ENCODE results near the gene FBXO31.

GRCh38 chr16:86454997-86455565, 55.2 kb upstream of the FOXF1 start:
- PRO-cap, result no peak

- PRO-cap, result no peak
Observed at GRCh38 chr16:86493741-86494512, 16.4 kb upstream of the FOXF1 start.

DNA sequence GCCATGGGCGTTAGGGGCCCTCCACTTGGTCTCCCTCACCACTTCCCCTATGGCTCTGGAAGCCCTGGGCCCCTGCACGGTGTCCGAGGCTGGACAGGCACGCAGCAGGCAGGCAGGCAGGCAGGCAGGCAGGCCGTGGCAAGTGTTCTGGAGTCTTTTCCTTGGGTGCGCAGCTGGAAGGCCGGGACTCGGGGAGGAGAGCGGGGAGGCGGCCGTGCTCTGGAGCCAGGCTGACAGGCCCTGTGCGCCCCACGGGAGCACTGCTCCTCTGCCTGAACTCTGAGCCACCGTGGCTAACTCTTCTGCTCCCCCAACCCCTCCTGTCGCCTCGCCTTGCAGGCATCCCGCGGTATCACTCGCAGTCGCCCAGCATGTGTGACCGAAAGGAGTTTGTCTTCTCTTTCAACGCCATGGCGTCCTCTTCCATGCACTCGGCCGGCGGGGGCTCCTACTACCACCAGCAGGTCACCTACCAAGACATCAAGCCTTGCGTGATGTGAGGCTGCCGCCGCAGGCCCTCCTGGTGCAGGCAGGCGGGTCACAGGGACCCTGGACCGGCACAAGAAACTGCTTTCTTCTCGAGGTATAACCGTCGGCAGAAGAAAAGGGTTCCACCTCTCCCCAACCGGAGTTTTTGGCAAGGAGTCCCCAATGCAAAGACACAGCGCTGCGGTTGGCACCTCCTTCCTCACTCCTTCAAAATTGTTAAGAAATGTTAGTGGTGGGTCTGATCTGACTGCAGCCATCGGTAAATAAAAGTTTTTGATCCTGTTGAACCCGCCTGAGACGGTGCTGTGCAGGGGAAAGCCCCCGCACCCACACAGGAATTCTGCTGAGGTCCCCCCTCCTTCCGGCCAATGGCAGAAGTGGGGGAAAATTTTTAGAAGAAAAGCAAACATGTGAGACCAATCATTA, 2.5 kb downstream of the FOXF1 start:
- PRO-cap, result no peak

DNA sequence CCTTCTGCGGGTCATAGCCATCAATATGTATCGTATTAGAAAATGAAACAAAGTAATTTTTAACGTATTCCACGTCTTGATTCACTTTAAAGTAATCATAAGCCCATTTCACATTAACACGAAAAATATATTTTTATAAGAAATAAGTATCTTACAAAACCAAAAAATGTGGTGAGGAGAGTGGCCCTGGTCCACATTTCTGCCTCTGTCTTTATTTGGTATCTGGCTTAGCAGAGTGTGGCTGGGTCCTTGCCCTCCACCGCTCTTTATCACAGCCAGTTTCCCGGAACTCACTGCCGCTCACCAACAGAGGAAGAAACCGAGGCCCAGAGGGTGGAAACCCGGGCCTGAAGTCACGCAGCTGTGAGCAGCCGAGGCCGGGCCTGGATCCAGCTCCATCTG, 176.9 kb downstream of the FOXL1 start:
- PRO-cap, result no peak

- PRO-cap, result no peak
Observed at GRCh38 chr16:87201171-87201422, 116.1 kb downstream of the C16orf95 start.

DNA sequence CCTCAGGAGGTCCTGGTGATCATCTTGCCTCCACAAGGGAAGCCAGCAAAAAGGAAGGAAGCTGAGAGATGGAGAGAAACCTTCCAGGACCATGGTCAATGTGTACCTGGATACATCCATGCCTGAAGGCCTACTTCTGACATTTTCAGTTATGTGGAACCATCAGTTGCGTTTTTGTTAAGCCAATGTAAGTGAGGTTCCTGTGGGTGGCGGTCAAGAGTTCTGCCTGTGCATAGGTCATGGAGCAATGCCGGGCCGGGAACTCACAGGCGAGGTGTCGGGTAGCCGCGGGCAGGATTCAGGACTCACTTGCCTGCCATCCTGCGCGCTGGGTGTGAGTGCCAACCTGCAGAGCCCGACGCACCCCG, 430 bp downstream of the C16orf95 start:
- PRO-cap, result unidirectional peak, plus-strand start at position 240 of the sequence; unidirectional peak, plus-strand start at position 308 of the sequence; bidirectional peak, plus-strand start outside the sequence, minus-strand start at position 336 of the sequence

GRCh38 chr16:87359956-87360592, 23.5 kb downstream of the FBXO31 start:
- PRO-cap, result no peak

DNA sequence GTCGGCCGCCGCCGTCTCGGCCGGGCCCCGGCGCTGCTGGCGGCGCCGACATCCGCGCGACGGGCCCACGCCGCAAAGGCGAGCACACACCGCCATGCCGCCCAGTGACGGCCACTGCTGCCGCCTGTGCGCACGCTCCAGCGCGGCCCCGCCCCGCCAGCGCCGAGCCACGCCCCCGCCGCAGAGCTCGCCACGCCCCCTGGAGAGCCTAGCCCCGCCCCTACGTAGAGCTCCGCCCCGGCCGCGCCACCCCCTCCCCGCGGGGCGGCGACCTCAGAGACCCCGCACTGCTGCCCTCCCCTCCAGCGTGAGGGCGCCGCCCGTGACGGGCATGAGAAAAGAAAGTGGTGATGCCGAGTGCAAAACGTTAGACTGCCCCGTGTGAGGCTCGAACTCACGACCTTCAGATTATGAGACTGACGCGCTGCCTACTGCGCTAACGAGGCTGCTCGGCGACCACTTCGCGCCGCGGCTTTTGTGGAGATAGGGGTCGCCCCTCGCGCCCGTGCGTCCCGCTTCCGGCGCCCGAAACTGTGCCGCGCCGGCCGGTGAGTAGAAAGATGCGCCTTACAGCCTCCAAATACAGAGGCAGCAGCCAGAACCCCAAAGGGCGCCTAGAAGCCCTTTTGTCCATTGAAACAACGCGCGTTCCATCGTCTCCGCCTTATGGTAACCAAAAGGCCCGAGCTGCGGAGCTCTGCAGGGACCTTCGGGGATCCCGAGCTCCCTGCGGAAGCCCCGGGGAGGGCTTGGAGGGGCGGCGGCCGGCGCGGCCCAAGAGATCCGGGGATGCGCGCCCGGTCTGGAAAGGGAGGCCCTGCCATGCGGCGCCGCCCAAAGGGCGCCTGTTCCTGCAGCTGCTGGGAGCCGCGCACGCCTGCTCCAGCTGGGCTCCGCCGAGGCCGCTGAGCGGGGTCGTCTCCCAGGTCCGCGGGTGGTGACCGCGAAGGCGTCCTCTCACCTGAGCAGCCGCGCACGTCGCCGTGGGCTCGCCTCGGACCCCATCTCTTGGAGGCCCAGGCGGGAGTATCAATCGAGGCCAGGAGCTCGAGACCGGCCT, at the start of gene FBXO31:
TSS of gene FBXO31 (minus strand) at position 128 of the 1,060 bp plus-strand sequence.
- PRO-cap, result bidirectional peak, plus-strand start at position 301 of the sequence, minus-strand start at position 106 of the sequence; bidirectional peak, plus-strand start at position 570 of the sequence, minus-strand start at position 402 of the sequence; bidirectional peak, plus-strand start at position 848 of the sequence, minus-strand start at position 888 of the sequence

- PRO-cap, result no peak
Observed at GRCh38 chr16:87412241-87413417, 20.5 kb downstream of the MAP1LC3B start.

DNA sequence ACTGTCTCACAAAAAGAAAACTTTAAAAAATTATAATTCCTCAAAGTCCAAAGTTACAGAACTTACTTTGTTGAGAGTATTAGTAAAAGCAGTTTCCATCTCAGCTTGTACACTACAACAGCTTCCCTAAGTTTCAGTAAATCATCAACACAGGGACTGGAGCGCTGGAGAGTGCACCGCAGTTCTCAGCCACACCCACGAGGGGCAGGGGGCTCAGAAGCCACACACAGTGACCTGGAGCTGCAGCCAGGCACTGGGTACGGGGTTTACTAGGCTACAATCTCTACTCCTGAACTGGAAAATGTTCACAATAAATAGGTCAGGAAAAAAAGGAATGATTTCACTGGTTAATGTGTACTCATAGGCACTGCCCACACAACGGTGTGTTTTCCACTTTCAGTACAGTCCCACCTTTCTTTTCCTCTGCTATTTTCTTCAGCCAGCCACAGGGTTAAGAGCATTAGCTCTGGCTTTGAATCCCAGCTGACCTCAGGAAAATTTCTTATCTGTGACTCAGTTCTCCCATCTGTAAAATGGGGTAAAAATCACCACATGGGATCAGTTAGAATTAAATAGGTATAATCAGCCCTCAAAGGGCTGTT, 35.8 kb downstream of the ZCCHC14 start:
- PRO-cap, result no peak

- PRO-cap, result no peak
Observed at GRCh38 chr16:87551438-87551917, 50.8 kb upstream of the JPH3 start.

DNA sequence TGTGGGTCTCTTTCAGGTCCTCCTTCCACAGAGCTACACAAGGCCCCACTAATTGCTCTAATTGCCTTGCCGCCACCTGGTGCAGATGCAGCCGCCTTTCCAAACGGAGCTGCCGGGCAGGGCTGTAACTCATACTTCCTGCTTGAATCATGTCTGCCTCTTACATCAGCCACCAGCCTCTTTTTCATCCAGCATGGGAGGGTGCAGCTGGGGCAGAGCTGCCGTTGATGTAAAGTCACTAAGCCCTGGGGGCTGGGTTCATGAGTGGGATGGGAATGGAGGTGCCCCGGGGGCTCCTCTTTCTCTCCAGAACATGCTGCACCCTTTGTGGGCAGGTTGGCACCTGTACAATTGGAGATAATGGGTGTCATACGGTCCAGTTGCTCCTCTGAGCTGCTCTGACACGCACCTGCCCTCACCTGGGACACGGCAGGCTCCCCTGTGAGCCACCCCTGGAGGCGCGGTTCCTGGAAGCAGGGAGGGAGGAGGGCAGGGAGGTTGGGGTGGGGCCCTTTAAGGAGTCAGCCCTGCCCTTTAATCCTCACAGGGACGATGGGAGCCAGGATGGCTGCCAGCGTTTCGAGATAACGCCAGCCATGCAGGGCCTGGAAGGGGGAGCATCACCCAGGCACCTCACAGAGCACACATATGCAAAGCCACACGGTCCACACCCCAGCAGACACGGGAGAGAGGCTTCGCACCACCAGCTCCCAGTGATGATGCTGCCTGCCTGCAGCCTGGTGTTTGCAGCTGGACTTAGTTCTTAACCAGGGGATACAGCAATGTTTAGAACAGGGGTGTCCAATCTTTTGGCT, 41.2 kb upstream of the KLHDC4 start:
- PRO-cap, result bidirectional peak, plus-strand start at position 238 of the sequence, minus-strand start at position 155 of the sequence; bidirectional peak, plus-strand start at position 759 of the sequence, minus-strand start at position 650 of the sequence

DNA sequence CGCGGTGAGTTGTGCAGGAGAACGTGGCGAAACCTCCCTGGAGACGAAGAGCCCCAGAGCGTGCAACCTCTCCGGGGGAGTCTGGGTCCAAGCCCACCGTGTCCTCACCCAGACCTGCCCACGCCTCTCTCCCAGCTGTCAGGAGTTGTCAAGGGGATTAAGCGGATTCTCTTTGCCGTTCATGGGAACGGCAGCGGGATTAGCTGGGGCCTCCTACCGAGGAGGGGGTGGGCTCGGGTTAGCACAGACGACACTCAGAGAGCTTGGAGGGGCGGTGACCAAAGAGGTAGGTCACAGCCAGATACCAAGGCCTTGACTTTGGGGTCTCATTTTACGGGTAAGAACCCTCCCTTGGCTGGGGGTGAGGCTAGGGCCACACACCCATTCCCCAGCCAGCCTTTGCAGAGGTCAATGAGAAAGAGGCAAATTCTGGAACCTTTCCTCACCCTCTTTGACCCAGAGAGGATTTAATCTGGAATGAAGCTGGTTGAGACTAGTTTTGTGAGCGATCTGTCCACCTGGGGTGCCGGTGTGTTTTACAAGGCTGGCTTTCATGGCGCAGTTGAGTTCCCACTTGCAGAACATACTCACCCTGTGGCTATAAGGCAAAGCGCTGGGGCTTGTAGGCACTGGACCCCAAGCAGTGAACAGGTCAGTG, 46.5 kb downstream of the SLC7A5 start:
- PRO-cap, result no peak

GRCh38 chr16:87831717-87832362, 37.5 kb downstream of the SLC7A5 start:
- PRO-cap, result no peak

GRCh38 chr16:87841472-87842356, 27.6 kb downstream of the SLC7A5 start:
- PRO-cap, result no peak

GRCh38 chr16:87846909-87847325, 22.4 kb downstream of the SLC7A5 start:
- PRO-cap, result no peak

DNA sequence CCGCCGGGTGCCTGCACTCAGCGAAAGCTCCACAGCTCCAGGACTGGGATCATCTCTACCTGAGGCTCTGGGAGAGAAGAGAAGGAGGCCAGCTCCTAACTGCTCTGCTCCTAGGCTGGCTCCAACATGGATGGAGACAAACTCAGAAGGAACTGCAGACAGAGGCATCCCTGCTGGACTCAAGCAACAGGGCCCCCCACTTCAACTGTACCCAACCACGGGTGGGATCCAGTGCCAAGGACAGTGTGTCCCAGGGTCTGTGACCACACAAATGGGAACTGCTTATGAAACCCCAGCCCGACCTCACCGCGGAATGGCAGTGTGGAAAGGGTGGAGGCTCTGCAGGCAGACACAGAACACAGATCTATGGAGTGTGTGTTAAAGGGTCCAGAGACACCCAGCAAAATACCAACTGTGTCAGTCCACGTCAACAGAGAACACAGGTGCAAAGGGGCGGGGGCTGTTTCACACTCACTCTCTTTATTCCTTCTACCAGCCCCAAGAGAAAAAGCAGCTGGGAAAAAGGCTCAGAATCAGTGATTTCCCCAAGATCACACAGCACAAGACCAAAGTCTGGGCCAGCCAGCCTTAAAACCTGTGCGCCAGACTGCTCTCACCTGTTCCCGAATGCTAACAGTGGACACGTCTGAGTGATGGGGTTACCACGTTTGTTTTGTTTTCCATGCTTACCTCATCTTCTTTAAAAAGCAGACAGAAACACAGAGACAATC, 18.6 kb downstream of the SLC7A5 start:
- PRO-cap, result no peak

DNA sequence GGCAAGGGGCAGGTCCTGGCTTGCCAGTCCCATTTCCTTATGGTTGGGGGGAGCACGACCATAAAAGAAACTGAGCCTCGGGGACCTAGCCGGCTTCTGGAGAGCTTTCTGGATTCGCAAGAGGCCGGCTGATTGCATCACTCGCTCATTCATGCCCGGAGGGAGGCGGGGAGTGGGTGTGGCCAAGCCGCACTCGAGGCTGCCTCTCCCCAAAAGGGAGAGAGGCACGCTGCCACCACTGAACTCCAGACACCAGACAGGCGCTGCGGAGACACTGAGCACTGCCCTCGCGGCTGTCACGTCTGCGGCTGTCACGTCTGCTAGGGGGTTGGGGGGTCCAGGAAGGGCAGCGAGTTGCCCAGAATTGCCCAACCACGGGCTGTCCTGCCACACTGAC, 15.7 kb downstream of the SLC7A5 start:
- PRO-cap, result bidirectional peak, plus-strand start at position 269 of the sequence, minus-strand start at position 267 of the sequence

DNA sequence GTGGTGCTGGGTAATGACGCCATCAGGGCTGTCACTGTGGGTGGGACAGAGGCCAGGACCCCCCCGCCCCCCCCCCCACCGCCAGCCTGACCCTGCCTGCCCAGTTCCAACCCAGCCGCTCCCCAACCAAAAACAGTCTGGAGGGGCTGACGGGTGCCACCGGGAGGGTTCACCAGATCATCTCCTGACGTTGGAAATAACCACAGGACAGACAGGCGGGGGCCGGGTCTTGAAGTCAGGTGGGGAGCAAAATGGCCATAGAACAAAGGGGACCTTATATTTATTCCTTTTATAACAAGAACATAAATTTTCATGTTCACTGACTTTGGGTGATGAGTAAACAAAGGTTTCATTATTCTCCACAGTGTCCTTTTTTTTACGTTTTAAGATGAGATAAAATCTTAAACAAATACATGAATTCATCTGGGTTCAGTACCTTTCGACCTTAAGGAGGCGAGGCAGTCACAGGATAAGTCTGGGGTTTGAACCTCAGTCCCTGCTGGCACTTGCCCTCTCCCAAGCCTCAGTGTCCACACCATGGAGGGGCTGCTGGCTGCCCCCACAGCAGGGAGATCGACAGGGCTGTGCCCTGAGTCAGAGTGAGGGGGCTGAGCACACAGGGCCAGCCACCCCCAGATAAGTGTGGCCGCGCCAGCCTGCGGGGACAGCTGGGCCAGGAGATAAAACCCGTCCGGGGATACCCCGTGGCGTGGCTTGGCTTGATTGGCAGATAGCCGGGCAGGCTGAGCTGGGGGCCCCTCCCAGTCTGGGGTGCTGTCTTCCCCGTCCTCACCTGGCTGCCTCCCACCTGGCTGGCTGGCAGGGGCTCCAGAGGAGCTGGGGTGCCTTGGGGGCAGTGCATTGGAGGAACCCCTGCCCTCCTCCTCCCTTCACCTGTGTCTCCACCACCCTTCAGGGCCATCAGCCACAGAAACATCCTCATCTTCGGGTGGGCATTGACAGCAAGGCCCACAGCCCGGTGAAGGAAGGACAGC, 15.0 kb downstream of the SLC7A5 start:
- PRO-cap, result no peak

DNA sequence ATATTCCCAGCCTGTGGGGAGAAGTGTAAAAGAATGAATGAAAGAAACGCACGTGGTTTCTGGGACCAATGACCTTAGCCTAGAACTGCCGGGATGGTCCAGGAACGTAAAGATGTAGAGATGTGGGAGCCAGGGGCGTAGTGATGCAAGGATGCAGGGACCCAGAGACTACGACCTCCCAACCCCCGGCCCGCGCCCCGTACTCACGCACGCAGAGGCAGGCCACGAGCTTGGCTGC, 710 bp downstream of the SLC7A5 start:
- PRO-cap, result no peak